ENCODE results near the genes UPK1B, ARHGAP31, ADPRH, POPDC2 and CFAP91.

- PRO-cap: no peak
Observed at GRCh38 chr3:116914212-116914577, 468.9 kb upstream of the LSAMP start.

DNA sequence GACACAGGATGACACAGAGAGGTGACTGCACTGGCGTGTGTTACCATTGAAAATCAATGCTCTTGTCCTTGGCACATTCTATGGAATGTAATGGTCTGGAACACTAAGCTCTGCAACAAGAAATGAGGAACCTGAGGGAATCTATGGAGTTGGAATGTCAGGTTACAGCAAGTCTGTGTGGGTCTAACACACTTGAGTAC, 772.5 kb upstream of the LSAMP start:
- PRO-cap: no peak

- PRO-cap: no peak
Observed at GRCh38 chr3:117397943-117398607, 952.8 kb upstream of the LSAMP start.

GRCh38 chr3:117399354-117399756, 954.1 kb upstream of the LSAMP start:
- PRO-cap: no peak

DNA sequence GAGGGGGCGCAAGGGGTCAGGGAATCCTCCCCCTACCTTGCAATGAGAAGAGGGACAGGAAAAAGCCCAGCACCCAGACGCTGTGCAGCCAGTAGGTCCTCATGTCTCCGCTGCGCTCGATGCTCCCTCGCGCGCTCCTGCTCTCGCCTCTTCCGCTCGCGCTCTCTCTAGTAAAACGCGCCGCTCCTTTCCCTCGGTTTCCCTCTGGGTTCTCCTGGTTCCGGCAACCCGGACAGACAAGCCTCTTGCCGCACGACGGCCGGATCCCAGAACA, 1037.6 kb downstream of the IGSF11 start:
- PRO-cap: no peak

DNA sequence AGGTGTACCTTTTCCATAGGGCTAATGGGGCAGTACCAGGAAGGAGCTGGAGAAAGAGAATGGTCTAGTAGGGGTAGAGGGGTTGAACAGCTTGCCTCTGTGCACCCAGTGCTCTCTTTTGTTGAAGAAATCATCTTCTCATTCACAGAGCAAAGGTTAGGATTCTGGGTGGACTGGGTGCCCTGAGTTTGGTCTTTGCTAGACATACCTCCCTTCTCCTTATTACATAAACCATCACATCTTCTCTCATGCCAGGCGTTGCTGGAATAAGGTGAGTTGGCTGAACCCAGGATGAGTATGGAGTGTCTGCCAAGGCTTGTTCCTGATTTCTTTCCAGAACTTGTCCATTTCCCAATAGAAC, 292.1 kb downstream of the IGSF11 start:
- PRO-cap: no peak

DNA sequence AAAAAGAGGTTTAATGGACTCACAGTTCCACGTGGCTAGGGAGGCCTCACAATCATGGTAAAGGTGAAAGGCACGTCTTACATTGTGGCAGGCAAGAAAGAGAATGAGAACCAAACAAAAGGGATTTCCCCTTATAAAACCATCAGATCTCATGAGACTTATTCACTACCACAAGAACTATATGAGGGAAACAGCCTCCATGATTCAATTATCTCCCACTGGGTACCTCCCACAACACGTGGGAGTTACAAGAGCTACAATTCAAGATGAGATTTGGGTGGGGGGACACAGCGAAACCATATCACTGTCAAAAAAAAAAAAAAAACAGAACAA, 224.8 kb downstream of the IGSF11 start:
- PRO-cap: no peak

DNA sequence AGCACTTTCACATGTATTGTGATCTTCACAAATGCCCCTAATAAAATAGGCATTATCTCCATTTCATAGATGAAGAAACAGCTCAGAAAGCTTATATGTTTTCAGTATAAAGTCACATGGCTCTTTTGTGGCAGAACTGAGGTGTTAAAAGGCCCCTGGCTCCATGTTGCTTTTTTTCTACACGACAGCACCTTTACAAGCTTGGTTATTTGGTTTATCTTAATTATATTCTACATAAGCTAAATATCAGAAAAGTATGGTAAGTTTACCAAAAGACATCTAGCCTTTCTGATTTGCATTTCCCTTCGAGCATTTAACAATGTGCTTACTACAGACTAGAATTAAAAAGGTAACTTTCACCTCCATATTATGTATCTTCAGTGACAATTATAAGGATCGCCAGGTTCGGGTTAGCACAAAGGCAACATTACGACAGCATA, 68.4 kb downstream of the IGSF11 start:
- PRO-cap: no peak

DNA sequence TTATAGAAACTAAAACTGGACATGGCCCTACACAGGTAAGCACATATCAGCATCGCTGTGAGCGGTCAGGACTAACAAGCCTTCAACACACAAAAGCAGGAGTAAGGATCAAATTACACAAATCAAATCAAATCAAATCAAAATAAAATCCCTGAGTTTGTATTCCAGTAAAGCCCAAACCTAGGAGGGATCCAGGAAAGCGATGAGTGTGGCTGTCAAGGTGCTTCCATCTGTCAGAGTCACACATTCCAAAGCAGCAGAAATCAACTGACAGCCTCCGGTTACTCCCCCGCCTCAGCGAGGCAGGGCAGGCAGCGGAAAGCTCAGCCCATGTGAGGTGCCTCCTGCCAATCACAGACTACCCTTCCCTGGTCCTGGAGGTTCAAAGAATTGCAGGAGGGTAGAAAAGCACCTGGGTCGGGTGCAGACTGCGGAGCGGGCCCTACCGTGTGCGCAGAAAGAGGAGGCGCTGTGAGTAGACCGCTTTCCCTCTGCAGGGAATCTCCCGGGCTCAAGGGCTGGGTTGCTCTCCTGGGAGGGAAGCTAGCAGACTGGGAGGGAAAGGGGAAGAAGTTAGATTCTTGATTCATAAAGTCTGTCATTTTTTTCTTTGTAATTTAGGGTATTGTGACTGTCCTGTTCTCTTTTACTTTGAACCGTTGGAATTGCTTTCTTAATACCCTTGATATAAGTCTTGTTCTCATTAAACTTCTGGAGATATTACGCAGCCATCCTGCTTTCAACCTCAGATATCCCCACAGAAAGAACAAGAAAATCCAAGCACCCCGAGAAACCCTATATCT, at the start of gene UPK1B:
Gene UPK1B, plus strand, starts transcription at position 431 of the 803 bp plus-strand sequence.
- PRO-cap: no peak

- PRO-cap: no peak
Observed at GRCh38 chr3:119257148-119257937, 16.7 kb upstream of the B4GALT4 start.

DNA sequence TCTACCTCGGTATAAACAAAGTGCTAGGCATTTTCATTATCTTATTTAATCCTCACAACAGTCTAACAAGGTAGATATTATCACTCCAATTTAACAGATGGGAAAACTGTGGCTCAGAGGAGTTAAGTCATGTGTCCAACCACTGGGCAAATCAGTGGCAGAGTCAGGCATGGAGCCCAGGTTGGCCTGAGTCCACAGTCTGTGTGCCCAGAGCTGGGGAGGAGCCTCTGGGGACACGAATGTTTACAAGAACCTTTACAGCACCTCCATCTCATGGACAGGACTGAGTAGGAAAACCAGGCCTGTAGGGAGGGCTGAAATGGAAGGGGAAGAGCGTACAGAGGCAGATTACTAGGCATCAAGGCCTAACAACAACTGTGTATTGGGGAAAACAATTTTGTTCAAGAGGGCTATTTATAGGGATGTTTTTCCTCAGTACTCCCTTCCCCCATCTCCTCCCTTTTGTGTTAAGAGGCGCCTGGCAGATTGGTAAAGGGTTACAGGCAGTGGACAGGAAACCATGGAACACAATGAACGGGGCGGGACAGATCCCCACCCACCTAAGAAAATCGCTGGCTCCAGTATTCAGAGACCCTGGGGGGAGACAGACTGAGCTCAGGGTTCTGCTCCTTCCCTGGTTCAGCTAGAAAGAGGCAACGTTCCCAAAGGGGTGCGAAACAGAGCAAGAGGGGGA, 15.1 kb upstream of the ARHGAP31 start:
- PRO-cap: no peak

DNA sequence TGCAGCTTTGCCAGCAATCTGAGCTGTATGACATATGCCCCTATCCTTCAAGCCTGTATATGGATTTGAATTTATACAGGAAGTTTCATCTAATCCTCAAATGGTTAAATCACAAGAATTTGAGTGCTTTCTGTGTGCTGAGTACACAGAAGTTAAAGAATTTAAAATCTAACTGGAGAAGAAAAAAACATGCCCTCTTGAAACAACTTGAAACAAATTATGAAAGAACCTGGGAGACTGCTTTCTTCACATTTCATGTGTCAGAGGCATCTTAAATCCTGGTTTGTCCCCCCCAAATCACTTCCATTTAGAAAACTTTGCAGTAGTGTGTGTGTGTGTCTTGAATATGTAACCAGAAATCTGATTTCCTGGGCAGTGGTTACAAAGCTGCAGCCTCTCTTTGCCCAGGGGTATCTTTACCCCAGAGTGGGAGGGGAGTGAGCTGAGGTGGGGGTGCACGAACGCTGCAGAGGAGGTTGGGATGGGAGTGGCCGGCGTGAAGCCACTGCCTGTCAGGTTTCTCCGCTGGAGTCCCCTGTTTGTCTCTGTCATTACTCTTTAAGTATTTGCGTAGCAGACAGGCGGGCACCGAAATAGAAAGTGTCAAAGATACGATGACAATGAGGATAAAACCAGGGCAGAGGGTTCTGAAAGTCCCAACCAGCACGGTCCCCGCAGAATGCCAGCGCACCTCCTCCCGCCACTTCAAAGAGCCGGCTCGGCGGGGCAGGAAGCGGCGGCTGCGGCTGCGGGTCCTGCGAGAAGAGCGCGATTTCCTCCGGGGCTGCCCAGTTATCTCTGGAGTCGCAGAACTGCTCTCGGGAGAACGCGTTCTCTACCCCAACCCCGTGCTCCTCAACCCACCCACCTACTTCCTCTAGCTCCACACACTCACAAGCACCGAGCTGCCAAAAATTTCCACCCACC, 541 bp upstream of the ARHGAP31 start:
- PRO-cap: no peak

DNA sequence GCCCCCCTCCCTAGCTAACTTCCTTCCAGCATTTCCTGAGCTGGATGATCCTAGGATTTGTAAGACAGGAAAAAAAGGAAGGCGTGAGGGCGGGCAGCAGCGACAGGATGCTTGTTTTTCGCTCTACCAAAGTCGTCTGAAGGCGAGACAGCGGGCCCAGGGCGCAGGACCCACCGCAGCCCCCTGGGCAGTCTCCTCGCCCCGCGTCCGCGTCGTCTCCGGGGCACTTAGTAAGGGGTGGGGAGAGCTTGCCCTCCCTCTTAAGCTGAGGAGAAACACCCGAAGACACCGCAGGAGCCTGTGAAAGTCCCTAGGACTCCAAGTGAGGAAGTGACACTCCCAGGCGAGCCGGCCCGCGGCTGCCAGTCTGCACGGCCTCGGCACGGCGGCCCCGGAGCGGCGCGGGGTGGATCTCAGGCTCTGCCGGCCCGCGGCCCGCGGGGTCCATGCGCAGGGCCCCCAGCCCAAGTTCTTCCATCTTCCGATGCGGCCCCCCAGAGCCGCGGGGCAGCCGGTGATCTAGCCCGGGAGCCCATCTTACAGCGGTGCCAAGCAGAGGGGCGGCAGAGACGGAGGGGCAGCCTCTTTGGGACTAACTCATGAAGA, at the start of gene ARHGAP31:
Gene ARHGAP31, plus strand, starts transcription at position 78 of the 606 bp plus-strand sequence.
- PRO-cap: no peak

DNA sequence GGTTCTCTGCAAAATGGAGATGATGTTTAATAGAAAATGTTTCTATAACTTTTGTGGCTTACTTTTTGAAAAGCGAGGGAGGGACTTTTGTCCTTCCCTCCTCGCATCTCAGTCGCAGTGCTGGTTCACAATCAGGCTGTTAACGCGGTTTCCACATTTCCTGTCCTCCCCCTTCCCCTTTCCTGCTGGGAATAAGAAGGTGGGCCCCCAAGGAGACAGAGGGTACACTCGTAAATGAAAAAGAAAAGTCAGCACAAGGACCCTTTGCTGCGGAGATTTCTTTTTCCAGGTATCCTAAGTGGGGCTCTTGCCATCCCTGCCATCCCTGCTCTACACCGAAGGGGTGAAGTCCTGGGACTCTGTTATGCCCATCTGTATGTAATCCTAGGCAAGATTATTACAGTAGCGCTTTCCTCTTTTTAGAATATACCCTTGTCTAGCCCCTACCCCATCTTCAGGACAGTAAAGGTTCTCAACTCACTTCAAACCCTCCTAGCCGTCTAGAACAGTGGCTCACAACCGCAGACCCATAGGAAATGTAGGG, 29.6 kb downstream of the ARHGAP31 start:
- PRO-cap: no peak

- PRO-cap: no peak
Observed at GRCh38 chr3:119462845-119463121, 632 bp downstream of the TMEM39A start.

DNA sequence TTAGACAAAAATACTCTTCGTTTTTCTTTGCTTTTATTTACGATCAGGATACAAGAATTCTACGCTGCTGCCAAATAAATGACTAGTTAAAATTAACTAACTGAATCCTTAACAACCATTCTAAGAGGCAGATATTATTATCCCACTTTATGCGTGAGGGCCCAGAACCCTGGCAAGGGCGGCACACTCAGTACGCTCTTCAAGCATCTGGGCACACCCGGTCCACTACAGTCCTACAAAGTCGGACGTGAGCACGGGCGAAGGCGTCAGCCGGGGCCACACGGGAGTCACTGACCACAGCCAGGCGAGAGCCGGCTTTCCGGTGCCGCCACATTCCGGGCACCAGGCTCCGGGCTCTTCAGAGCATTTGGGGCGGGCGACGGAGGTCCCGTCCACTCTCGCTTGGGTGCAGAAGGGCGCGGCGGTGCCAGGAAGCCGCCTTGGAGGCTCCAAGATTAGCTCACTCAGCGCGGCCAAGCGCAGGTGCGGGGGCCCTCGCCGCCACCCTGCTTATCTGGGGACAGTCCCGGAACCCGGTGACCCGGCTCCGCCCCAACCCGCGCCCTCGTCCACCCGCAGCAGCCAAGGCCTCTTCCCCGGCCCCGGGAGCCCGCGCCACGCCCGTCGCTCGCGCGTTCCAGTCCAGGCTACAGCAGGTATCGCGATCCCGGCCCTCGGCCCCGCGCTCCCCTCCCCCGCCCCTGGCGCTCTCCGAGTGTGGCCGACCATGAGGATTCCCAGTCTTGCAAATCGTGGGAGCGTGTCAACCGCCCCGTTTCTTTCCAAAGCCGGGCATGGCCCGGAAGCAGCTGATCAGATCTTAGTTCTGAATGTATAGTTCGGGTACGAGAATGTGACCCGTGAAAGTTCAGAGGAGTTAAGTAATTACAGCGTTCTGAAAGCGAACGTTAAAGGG, at the start of gene ADPRH:
Gene ADPRH, plus strand, starts transcription at position 297 of the 916 bp plus-strand sequence.
- PRO-cap: unidirectional peak, plus-strand start at position 395 of the sequence; bidirectional peak, plus-strand start at position 740 of the sequence, minus-strand start at position 516 of the sequence

GRCh38 chr3:119655672-119656067, 4.7 kb downstream of the POPDC2 start:
- PRO-cap: no peak

- PRO-cap: no peak
Observed at GRCh38 chr3:119660355-119661307, at the start of gene POPDC2. Gene POPDC2 (minus strand): TSS chr3:119660589.

GRCh38 chr3:119665007-119665460, 4.6 kb upstream of the POPDC2 start:
- PRO-cap: no peak

- PRO-cap: bidirectional peak, plus-strand start at chr3:119703073, minus-strand start at chr3:119702829
Observed at GRCh38 chr3:119702485-119703584, at the start of gene CFAP91. Gene CFAP91 (plus strand): TSS chr3:119703022.